ENCODE measurements around the gene ERGIC3.

GRCh38 chr20:34627375-34627990 is 49.4 kb downstream of the PIGU start:
- PRO-cap, result no peak
- RAMPAGE, long total RNA, result no peak

- PRO-cap, result no peak
- RAMPAGE, long total RNA, result no peak
Measured at GRCh38 chr20:34708546-34709020, 4.4 kb downstream of the TP53INP2 start.

DNA sequence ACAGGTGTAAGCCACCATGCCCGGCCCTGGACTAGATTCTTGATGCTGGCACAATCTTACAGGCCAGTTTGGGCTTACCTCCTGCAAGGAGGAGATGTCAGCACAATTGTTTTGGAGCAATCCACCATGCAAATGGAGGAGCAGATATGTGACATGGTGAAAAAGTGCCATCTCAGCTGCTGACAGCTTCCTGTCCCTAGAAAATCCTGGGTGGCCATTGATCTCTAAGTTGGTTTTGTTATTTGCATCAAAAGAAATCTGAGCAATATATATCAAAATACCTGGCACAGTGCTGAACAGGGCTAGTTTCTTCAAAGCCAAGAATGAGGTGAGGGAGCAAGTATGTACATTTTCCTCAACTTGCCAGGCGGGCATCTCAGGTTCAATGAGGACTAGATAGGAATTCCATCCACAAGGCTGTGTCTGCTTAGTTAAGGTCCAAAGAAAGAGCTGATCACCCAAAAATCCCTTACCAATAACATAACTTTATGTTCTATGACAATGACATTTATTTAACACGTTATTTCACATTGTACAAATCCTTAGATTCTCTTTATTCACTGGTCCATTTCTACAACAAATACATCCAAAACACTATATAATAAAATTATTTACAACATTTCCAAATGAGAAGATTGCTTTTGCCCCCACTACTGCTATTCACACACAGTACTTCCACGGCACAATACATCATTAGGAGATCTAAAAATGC is 10.3 kb downstream of the TP53INP2 start:
- PRO-cap, result no peak
- RAMPAGE, long total RNA, result no peak

GRCh38 chr20:34724323-34724522 is 20.1 kb downstream of the TP53INP2 start:
- PRO-cap, result no peak
- RAMPAGE, long total RNA, result no peak

DNA sequence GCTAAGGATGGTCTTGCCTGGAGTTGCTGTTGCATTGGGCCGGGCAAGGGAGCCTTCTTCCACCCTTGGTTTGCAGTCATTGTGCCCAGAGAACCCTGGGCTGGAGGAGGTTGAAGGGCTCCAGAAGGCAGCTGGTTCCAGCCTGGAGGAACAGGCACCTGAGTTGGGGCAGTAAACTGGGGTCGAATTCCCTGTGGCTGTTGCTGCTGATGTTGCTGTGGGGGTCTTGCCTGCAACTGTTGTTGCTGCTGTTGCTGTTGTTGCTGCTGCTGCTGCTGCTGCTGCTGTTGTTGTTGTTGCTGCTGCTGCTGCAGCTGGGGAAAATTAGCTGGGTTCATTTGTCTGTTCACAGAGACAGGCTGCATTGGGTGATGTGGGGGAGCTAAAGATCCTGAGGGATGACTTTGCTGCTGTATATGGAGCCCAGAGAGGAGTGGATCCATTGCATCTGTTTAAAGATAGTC is 53.5 kb downstream of the TP53INP2 start:
- PRO-cap, result no peak
- RAMPAGE, long total RNA, result no peak

- PRO-cap, result no peak
- RAMPAGE, long total RNA, result no peak
Measured at GRCh38 chr20:34983780-34984473, 28.3 kb downstream of the MYH7B start.

DNA sequence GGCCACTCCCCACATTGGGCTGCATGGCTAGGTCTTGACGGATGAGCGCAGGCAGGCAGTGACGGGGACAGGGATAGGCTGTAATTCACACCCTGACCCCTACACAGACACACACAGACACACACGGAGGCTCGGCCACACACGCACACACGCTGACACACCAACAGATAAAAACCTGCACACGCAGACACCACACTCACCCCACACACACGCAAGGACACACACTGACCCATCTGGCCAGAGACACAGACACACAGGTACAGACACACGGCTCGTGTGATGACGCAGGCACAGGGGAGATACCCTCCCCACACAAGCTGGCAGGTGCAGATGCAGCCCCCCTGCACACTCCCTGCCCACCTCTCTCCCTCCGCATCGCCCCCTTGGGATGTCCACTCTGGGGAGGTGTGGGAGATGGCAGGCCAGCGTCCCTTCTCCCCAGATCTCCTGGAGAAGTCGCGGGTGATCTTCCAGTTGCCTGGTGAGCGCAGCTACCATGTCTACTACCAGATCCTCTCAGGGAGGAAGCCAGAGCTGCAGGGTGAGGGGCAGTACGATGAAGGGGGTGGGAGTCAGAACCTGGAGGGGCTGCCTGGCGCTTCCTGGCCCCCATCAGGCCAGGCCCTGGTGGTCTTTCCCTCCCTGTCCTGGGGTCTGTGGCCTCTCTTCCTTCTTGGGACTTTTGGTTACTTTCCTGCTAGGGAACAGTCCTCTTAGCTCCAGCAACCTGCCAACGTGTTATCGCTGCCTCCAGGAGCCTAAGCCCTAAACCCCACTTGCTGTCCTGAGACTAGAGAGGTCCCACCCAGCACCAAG is 30.2 kb downstream of the MYH7B start:
- PRO-cap, result no peak
- RAMPAGE, long total RNA, result no peak

DNA sequence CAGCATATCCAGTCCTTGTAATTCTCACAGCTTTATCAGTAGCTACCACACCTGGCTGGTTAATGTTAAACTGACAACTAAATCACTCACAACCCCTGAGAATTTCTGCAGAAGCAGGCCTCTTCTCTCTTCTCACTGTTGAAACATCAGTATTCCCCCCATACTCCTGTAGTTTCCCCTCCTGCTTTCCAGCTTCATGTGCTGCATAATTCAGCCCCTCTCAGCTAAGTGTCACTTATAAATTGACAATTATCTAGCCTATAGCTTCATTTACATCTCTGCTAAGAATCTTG is 53.2 kb downstream of the TRPC4AP start:
- PRO-cap, result no peak
- RAMPAGE, long total RNA, result no peak

GRCh38 chr20:35074235-35074901 is 18.2 kb downstream of the TRPC4AP start:
- PRO-cap, result no peak
- RAMPAGE, long total RNA, result no peak

- PRO-cap, result no peak
- RAMPAGE, long total RNA, result no peak
Measured at GRCh38 chr20:35306910-35307702, 14.9 kb upstream of the FAM83C start.

DNA sequence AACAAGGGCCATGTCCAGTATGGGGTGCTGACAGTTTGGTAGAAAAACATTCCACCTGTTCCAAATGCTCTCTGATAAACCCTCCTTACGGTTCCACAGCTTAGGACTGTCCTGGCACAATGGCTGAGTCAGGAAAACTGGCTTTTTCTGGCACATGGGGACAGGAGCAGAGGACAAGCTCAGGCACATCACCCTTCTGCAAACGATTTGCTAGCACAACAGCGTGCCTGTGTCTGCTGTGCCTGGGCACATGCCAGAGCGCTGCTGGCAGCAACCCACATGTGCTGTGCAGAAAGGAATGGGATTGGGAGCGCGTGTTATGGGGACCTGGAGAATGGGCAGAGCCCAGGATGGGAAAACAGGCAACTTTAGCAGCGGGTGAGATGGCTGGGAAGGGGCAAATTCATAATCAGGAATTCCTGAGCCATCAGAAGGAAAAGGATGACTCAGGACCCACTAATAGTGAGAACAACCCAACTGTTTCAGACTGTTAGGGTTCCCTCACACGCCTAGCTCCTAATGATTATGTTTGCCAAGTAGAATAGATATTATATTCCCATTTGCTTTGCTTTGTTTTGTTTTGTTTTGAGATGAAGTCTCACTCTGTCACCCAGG is 16.0 kb upstream of the FAM83C start:
- PRO-cap, result no peak
- RAMPAGE, long total RNA, result no peak

GRCh38 chr20:35329499-35329843 is 37.2 kb upstream of the FAM83C start:
- PRO-cap, result no peak
- RAMPAGE, long total RNA, result no peak

DNA sequence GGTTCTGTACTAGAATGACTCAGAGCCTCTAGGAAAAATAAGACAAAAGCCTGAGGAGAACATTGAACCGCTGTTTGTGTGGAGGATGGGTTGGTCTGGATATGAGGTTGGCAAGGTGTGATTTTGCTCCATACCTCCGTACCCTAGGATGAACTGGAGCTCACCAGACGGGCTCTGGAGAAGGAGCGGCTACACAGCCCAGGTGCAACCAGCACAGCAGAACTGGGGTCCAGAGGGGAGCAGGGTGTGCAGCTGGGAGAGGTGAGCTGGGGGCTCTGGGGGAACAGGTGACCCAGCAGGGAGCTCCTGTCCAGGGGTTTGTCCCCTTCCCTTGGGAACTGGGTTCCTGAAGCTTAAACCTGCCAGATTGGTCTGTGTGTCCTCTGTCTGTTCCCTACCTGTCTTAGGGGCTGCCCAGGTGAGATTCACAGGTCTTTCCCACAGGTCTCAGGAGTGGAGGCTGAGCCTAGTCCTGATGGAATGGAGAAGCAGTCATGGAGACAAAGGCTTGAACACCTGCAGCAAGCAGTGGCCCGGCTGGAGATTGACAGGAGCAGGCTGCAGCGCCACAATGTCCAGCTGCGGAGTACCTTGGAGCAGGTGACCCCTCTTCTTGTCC is 21.8 kb downstream of the C20orf173 start:
- PRO-cap, result no peak
- RAMPAGE, long total RNA, result no peak

GRCh38 chr20:35541311-35542740 is at the start of gene ERGIC3:
Gene ERGIC3 (plus strand): TSS chr20:35542078.
- PRO-cap, result bidirectional peak, plus-strand start at chr20:35542058, minus-strand start at chr20:35541866
- RAMPAGE, long total RNA, result start-site peak on the plus strand at chr20:35542072-35542091, 573 and 404 reads in 2 replicates

- PRO-cap, result no peak
- RAMPAGE, long total RNA, result no peak
Measured at GRCh38 chr20:35545645-35546771, 4.1 kb downstream of the ERGIC3 start.

GRCh38 chr20:35631195-35631926 is 15.7 kb downstream of the SPAG4 start:
- PRO-cap, result no peak
- RAMPAGE, long total RNA, result no peak

- PRO-cap, result no peak
- RAMPAGE, long total RNA, result no peak
Measured at GRCh38 chr20:35698282-35698715, 853 bp downstream of the NFS1 start.

GRCh38 chr20:35716917-35717361 is 17.7 kb downstream of the ROMO1 start:
- PRO-cap, result no peak
- RAMPAGE, long total RNA, result no peak

- PRO-cap, result no peak
- RAMPAGE, long total RNA, result no peak
Measured at GRCh38 chr20:35739331-35739700, 2.7 kb downstream of the RBM39 start.

- PRO-cap, result no peak
- RAMPAGE, long total RNA, result no peak
Measured at GRCh38 chr20:36048027-36048385, 79.6 kb downstream of the CNBD2 start.

Data from urinary bladder (tissue), 3 donors.